Left lobe of liver (tissue), 1 donor: ENCODE data around the gene POLD2.

DNA sequence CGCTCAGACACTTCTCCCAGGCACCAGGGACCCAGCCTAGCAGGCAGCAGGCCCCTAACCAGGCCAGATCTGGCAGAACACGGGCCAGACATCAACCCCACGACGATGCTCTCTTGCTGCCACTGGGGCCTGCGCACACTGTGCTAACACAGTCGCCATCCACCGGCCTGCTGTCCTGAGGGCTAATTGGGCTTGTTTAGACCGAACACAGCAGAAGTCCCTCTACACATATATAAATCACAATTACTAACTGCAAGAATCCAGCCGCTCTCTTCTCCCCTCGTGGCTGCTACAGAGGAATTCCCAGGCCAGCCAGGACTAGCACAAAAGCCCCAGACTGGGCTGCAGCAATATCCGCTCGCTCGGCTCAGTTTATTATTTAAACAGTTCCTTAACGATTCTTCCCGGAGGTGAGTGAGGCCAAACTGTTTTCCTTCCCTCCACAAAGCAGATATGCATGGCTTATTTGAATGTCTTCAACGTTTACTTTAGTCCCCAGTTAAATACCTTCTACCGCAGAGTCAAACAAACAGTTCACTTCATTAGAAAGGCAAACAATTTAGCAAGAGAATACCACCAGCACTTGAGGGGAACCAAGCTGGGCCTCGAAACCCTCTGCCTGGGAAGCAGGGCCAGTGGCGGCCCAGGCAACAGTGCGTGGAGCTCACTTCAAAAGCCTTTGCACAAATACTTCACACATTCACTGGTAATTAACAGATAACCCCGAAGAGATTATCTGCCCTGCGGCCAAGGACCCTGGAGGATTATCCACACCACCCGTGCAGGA is 145.4 kb downstream of the GLI3 start:
- PRO-cap = no peak

GRCh38 chr7:42151777-42152777 is 84.9 kb downstream of the GLI3 start:
- PRO-cap = no peak

GRCh38 chr7:43059344-43059671 is 53.1 kb upstream of the HECW1 start:
- PRO-cap = no peak

GRCh38 chr7:43076433-43076959 is 36.0 kb upstream of the HECW1 start:
- PRO-cap = no peak

GRCh38 chr7:43536628-43537198 is 46.2 kb upstream of the STK17A start:
- PRO-cap = no peak

GRCh38 chr7:43583278-43584032 is 547 bp downstream of the STK17A start:
- PRO-cap = no peak

GRCh38 chr7:43585491-43586034 is 2.7 kb downstream of the STK17A start:
- PRO-cap = no peak

GRCh38 chr7:43607997-43608983 is 25.4 kb downstream of the STK17A start:
- PRO-cap = no peak

DNA sequence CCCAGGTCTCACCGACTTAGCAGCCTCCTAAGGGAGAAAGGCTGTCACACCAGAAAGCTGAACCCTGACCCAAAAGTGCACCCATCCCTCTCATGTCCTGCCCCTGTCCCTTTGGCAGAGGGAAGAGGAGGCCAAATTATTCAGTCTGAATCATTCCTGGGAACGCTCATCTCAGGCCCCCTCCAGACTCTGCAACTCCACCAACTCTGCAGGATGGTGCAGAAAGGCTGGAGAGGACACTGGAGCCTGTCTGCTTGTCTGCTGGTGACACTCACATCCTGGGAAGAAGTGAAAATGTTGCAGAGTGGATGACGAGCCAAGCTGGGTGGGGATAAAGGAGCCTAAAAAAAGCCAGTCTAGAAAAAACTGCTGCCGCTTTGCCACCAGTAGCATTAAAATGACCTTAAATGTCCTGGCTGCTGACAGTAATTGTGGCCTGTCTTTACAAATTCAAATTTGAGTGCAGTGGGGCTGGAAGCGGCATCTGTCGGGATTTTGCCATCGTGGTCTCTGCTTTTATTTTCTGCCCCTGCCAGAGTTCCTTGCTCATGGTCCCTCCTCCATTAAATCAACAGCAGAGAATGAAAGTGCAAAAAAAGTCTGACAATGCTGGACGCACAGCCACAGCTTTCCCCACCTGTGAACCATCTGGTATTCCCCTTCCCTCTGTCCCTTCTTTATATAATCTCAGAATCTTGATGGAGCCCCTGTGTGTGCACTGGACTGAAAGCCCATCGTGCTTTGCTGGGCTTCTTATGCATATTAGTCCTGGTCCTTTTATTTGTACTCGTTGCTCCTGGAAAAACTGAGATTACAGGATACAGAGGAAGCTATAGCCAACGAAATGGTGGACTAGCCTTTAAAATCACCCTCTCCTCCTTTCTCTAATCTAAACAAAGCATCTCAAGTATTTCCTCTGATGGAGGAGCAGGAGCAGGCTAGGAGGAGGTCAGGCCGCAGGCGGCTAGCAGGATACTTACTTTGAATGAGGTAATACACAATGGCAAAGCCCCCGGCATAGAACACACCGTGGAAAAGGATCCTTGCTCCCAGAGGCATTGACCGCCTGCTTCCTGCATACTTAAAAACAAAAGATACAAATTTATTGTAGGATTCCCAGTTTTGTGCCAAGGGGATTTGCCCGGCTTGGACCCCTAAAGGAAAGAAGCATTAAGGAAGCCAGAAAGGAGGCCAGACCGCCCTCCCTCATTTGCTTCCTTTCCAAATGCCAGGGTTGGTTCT is 64.1 kb downstream of the STK17A start:
- PRO-cap = no peak

- PRO-cap = no peak
Measured at GRCh38 chr7:43764755-43765458, 6.4 kb downstream of the BLVRA start.

- PRO-cap = no peak
Measured at GRCh38 chr7:43790999-43791579, 32.6 kb downstream of the BLVRA start.

DNA sequence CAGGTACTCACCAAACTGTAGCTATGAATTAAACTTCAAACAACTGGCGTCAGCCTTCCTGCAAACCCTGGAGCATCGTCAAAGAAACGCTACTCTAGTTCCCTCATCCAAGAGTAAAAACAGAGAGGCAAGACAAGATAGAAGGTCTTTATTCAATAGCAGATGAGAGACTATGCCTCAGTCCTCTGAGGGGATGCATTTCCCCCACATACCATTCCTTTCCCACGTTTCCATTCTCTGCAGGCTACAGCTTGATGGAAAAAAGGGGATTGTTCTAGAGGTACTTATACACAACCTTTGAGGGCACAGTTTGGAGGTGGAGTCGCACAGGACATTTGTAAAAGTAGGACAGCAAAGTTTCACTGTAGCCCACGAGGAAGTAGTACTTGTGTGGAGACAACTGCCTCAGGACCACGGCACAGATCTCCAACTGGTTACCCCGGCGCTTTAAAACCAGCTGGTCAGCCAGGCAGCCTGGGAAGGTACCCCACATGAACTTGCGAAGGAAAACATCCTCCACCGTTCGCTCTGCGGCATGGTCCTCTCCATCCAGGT is 2.8 kb downstream of the MRPS24 start:
- PRO-cap = no peak

- PRO-cap = no peak
Measured at GRCh38 chr7:44067402-44068339, 2.3 kb upstream of the PGAM2 start.

- PRO-cap = no peak
Measured at GRCh38 chr7:44075298-44076206, 6.8 kb downstream of the POLM start.

GRCh38 chr7:44081246-44081690 is 1.1 kb downstream of the POLM start:
- PRO-cap = no peak

DNA sequence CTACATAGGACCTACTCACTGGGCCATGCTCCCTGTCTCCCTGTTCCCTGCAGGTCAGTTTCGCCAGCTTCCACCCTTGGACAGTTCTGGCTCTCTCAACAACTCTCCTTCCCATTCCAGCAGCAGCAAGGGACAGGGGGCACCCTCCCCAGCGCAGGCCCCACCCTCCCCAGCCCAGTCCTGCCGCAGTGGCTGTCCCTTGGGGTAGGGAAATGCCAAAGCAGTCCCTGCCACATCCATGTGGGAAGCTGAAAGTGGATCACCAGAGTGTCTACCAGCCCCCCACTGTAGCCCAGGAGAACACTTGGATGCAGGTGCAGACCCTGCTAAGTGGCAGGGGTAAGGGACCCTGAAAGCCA is 2.5 kb upstream of the AEBP1 start:
- PRO-cap = no peak

- PRO-cap = no peak
Measured at GRCh38 chr7:44102001-44102850, 1.9 kb upstream of the AEBP1 start.

GRCh38 chr7:44104891-44105165 is 683 bp downstream of the AEBP1 start:
- PRO-cap = no peak

DNA sequence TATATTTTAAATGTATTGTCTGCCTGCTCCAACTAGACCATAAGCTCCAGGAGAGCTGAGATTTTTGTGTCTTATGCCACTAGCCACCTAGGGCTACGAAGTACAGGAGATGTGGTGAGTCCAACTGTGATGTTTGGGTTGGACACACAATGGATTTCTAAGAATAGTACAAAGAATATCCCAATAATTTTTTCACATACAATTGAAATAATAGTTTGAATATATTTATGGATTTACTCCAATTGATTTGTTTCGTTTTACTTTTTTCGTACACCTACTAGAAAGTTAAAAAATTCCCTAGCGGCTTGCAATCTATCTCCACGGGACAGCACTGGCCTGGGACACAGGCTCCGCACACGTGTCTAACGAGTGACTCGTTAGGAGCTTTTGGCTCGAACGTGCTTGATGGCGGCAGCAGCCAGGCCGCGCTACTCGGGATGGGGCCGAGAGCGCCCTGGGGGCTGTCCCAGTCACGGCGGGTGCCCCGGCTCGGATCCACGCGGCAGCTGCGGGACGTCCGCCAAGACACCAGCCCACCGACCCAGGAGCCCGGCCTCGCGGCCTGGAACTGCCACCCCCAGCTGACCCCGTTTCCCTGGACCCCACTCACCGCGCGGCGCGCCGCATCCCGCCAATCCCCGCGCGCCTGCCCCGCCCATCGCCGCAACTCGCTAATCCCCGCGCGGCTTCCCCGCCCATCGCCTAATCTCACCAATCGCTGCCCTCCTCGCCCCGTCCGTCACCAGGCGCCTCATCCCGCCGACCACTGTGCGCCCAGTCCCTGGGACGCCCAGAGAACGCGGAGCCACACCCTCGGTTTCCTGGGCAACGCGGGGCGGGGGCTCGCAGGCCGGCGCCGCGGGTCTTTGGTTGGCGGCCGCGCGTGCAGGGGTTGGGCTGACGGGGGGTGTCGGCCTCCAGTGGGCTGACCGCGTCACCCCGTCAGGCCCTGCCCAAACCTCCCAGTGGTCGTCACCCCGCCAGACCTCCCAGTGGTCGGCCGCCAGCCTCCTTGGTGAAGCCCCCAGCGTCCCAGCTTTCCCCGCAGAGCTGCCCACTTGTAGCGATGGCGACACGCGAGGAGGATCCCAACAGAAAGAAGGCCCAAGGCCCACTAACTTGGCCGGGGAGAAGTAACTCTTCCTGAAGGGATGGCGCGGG is at the start of gene POLD2:
Gene POLD2 (minus strand): TSS at position 648 of the 1,161 bp plus-strand sequence.
- PRO-cap = bidirectional peak, plus-strand start at position 956 of the sequence, minus-strand start at position 648 of the sequence

DNA sequence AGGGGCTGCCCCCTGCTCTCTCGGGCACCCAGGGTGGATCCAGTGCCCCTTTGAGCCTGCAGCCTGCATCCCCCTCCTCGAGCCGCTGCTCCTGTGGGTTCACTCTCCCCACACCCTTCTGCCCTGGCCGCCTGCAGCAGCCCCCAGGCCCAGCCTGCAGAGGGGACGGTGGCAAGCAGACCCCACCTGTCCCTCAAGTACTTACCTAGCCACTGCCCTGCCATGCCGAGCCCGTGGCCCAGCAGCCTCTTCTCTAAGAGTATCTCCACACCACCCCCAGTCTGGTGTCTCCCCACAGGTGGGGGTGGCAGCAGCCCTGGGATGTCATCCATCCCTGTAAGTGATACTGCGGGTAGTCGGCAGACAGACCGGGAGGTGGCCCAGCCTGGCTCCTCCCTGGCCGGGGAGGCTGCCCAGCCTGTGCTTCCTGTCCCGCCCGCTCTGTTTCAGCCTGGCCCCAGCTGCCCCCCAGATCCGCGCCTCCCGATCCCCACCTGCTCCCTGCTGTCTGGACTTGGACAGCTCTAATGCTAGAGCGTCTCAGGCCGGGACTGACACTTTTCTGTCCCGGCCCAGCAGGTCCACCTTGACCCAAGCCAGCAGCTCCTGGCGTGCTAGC is 24.9 kb downstream of the YKT6 start:
- PRO-cap = no peak